Placental epithelial cell (primary cell): ENCODE results near the genes URGCP, SPDYE1, AEBP1 and PPIA.

GRCh38 chr7:43905869-43906963 is at the start of gene URGCP:
TSS of gene URGCP (minus strand) at chr7:43906596.
- CAGE, long polyA plus RNA = no peak

- CAGE, long polyA plus RNA = no peak
Observed at GRCh38 chr7:43942536-43943083, 16.4 kb downstream of the UBE2D4 start.

- CAGE, long polyA plus RNA = no peak
Observed at GRCh38 chr7:43997658-43998122, at the start of gene SPDYE1. TSS of gene SPDYE1 (plus strand) at chr7:43997897.

- CAGE, long polyA plus RNA = no peak
Observed at GRCh38 chr7:44066709-44067401, 1.5 kb upstream of the PGAM2 start.

DNA sequence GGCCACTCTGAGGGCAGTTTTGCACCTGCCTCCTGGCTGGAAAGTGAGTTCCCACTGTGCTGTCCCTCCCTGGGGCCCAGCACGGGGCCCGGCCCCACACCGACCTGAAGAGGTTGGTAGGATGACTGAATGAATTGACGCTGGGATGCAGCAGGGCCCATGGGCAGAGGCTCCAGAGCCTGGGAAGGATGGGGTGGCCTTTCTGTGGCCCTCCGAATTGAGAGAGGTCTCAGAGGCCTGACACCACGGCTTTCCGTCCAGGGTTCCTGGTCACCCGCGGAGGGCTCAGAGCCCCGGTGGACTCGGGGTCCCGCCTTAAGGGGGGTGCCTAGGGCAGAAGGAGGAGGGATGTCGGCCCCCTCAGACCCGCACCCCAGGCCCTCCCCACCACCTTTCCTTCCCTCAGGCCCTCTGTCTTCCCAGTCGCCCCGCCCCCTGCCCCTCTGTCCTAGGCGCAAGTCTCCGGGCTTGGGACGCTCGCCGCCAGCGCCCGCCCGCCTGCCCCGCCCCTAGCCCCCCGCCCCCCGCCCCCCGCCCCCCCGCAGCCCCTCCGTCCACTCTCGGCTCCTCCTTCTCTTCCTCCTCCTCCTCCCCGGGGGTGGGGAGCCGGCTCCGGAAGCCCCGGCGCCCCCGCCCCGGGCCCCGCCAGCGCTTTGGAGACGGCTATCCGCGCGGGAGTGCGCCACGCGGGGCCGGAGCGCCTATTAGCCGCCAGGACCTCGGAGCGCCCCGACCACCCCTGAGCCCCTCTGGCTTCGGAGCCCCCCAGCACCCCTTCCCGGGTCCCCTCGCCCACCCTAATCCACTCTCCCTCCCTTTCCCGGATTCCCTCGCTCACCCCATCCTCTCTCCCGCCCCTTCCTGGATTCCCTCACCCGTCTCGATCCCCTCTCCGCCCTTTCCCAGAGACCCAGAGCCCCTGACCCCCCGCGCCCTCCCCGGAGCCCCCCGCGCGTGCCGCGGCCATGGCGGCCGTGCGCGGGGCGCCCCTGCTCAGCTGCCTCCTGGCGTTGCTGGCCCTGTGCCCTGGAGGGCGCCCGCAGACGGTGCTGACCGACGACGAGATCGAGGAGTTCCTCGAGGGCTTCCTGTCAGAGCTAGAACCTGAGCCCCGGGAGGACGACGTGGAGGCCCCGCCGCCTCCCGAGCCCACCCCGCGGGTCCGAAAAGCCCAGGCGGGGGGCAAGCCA is at the start of gene AEBP1:
Gene AEBP1 (plus strand): TSS at position 645 of the 1,190 bp plus-strand sequence.
- CAGE, long polyA plus RNA = no peak

GRCh38 chr7:44108655-44109108 is 4.5 kb downstream of the AEBP1 start:
- CAGE, long polyA plus RNA = no peak

DNA sequence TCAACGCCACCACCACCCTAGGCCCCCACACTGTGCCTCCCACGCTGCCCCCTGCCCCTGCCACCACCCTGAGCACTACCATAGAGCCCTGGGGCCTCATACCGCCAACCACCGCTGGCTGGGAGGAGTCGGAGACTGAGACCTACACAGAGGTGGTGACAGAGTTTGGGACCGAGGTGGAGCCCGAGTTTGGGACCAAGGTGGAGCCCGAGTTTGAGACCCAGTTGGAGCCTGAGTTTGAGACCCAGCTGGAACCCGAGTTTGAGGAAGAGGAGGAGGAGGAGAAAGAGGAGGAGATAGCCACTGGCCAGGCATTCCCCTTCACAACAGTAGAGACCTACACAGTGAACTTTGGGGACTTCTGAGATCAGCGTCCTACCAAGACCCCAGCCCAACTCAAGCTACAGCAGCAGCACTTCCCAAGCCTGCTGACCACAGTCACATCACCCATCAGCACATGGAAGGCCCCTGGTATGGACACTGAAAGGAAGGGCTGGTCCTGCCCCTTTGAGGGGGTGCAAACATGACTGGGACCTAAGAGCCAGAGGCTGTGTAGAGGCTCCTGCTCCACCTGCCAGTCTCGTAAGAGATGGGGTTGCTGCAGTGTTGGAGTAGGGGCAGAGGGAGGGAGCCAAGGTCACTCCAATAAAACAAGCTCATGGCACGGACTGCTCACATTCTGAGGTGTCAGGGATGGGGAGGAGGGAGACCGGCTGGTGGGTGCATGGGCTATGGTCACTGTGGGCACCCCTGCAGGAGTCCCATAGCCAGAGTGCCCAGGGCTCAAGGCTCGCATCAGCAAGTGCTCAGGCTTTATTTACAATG is 9.2 kb downstream of the POLD2 start:
- CAGE, long polyA plus RNA = no peak

GRCh38 chr7:44114737-44115410 is 8.5 kb downstream of the POLD2 start:
- CAGE, long polyA plus RNA = no peak

DNA sequence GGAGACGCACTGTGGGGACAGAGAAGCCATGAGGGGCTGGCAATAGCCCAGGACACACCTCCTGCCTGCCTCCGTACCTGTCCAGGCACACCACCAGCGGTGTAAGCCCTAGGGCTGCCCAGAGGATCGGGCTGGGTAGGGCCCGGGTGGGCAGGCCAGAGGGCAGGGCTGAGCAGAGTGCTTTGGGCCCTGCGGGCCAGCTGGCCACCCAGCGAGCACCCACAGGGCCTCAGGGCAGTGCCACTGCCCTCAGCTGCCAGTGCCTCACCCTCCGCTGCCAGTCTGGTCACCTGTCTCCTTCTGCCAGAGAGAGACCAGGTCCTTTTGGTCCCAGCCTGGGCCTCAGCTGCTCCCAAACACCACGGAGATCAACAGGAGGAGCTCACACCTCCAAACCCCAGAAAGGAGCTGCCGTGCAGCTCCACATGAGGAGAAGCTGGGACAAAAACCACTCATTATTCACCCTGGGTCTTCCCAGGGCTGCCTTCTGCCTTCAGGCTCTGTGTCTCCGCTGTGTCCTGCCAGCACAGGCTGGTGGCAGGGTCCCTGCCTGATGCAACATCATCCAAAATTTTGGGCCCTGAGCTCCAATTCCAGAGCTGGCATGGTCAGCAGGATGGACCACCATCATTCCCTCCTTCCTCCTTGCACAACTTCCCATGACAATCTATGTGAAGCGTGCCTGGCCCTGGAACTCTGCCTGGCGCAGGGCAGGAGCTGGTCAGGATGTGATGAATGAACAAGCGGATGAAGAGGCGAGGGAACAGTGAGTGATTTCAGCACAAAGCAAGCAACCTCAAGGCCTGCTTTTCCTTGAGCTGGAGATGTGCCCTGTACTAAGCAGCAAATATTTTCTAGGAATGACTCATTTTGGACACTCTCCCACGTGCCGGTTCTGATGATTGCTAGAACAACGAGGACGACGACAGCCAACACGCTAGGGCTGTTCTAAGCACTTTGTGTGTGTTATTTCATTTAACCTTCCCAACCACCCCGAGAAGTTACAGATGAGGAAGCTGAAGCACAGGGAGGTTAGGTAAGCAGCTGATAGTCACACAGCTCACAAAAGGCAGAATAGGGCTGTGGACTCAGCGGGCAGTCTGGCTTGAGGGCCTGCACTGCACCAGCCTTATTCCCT is 58.5 kb downstream of the YKT6 start:
- CAGE, long polyA plus RNA = no peak

- CAGE, long polyA plus RNA = no peak
Observed at GRCh38 chr7:44320659-44321554, 4.5 kb downstream of the CAMK2B start.

DNA sequence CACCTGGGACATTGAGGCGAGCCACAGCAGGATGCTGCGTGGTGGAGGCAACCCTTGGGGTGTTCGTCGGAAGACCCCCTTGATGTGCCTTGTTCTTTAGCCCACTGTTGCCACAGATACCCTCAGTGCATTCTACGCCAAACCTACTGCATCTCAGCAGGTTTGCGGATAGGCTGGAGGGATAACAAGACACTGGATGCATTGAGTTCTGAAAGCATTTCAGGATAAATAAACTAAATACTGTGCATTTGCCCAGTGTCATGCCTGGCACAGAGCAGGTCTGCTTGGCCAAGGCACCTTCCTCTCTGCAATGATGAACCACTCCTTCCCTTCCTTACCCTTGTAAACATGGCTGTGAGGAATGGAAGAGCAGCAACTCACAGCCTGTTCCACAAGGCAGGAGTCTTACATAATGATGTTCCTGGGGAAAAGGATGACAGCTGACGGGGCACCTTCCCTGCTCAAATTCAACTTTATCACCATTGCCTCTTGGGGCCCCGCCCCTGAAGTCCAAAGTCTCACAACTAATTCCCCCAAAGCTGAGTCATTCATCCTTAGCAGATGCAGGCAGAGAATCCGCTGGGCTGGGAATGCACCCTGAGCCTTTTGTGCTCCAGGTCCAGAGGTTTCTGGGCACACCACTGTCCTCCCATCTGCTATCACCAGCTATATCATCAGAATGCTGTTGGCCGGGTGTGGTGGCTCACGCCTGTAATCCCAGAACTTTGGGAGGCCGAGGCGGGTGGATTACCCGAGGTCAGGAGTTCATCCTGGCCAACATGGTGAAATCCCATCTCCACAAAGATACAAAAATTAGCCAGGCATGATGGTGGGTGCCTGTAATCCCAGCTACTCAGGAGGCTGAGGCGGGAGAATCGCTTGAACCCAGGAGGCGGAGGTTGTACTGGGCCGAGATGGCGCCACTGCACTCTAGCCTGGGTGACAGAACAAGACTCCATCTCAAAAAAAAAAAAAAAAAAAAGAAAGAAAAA is 11.5 kb downstream of the DDX56 start:
- CAGE, long polyA plus RNA = no peak

DNA sequence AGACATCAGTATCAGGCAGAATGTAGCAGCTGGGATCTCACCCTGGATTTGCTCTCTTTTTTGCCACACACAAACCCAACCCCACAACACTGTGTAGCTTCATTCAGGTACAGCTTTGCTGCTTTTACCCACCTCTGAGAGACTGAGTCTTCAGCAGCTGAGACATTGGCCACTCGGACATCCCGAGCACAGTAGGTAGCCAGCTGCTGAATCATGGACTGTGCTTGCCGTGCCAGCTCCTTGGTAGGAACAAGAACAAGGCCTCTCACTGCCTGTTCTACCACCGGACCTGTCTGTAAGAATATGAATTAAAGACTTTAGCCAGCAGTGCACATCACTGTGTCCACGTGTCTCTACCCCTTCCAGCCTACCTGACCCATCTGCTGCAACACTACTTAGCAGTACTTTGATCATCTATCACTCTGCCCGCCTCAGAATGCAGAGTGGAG is 926 bp downstream of the DDX56 start:
- CAGE, long polyA plus RNA = no peak

DNA sequence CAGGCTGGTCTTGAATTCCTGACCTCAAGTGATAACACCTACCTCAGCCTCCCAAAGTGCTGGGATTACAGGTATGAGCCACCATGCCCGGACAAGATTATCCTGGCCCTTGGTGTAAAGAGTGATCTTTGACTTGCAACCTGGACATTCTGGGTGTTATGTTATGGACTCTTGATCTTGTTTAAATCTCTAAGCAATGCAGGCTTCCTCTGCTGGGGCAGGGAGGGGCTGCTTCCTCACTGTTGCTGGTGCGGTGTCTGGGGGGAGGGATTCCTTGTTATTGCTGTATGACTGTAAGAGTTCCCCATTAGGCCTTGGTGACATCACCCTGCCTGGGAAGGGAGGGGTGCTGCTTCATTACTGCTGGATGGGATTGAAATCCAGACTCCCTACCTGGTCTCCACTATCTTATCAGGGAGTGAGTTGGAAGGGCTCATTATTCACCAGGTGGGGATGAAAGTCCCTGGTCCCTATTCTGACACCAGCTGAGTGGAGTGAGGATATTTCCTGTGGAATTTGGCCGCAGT is 8.7 kb downstream of the OGDH start:
- CAGE, long polyA plus RNA = no peak

- CAGE, long polyA plus RNA = no peak
Observed at GRCh38 chr7:44623913-44624177, 17.4 kb downstream of the OGDH start.

DNA sequence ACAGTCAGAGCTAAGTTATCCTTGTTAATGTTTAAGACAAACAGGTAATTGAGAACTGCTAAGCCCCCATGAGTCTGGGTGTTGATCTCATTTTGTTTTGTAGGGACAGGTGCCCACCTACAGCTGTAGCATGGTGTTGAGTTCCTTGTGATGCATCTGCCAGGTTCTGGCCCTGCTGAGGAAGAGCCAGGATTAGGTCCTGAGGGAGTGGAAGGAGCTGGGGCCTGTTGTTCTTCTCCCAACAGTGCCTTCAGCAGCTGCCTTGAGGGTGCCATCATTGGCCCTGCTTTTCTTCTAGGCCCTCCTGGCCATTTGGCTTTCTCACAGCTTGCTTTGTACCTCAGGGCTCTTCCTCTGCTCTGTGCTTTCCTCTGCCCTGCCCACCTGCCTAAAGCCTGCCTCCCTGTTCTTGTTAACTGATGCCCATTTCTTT is 22.7 kb downstream of the OGDH start:
- CAGE, long polyA plus RNA = no peak

DNA sequence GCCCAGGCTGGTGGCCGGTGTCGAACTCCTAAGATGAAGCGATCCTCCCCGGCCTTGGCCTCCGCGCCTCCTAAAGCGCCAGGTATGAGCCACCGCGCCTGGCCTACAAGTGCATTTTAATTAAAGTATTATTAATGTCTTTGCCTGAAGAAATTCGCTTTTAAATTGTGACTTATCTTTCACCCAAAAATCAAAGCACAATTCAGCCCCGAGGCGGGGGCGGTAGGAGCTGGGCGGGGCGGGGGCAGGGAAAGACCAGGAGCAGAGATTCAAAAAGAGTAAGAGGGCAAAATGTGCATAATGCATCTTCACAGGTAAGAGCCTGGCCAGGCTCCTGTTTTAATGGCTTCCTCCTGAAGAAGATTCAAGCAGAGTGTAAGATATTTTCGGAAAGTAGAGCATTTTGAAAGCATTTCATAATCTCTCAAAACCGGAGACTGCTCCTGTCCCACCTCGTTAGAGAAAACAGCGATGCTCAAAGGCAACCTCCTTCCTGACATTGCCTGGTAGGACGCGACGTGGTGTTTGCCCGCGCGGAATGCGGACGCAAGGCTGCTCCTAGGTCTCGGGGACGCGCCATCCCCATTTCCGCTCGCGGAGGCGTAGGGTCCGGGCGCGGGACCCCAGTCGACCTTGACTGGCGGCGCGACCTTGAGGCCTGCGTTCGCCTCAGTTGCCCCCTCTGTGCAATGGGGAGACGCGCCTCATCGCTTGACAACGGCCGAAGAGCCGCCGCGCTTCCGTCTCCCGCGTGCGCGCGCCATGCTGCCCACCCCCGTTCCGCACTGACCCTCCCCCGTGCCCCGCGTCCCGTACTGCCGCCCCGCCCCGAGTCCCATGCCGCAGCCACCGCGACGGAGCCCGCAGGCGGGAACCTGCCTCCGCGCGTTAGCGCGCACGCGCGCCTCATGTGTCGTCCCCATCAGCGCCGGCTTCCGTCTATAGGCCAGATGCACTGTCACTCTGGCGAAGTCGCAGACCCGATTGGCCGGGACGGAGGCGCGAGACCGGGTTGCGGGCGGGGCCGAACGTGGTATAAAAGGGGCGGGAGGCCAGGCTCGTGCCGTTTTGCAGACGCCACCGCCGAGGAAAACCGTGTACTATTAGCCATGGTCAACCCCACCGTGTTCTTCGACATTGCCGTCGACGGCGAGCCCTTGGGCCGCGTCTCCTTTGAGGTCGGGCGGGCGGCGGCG is at the start of gene PPIA:
Gene PPIA (plus strand): TSS at position 1,066 of the 1,196 bp plus-strand sequence.
- CAGE, long polyA plus RNA = no peak

DNA sequence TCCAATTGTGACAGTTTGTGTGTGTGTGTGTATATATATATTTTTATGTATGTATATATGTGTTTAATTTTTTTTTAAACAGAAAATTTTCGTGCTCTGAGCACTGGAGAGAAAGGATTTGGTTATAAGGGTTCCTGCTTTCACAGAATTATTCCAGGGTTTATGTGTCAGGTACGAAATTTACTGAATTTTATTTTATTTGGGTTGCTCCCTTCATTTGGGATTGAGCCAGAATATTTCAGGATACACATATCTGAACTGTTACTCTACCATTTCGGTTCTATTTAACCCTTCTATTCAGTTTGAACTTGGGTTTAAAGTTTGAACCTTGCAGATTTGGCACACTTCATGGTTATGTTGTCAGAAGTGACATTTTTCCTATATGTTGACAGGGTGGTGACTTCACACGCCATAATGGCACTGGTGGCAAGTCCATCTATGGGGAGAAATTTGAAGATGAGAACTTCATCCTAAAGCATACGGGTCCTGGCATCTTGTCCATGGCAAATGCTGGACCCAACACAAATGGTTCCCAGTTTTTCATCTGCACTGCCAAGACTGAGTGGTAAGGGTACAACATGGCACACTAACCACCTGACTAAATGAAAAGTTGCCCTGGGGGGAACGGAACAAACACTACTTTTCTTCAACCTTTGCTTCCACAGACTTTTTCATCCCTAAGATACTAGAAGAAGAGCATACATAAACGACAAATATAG is 3.0 kb downstream of the PPIA start:
- CAGE, long polyA plus RNA = no peak

GRCh38 chr7:44830823-44831622 is 16.9 kb downstream of the H2AZ2 start:
- CAGE, long polyA plus RNA = no peak

DNA sequence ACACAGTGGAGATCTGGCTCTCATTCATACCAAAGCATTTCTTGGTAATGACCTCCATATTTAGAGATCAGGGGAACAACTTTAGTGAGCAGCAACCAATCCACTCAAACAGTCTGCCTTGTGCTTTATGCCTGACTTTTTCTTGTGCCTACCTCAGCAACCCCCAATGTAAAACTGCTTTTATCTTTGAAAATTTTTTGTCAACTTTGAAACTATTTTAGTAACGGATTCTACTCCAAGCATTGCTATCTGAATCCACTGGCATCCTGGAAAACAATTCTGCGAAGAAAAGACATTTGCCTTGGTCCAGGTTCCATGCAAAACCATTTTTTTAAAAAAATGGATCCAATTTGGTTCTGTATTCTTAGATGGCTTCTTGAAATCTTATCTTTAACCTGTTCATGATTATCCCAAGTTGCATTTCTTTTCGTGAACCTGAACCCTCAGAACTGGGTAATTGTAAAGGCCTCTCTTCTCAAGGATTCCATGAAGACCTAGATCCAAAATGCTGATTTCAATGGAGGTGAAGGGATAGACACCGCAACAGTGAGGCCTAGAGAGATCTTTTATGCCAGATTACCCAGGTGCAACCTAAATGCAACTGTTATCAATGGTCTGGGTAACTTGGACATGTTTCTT is 1.8 kb downstream of the PURB start:
- CAGE, long polyA plus RNA = no peak

DNA sequence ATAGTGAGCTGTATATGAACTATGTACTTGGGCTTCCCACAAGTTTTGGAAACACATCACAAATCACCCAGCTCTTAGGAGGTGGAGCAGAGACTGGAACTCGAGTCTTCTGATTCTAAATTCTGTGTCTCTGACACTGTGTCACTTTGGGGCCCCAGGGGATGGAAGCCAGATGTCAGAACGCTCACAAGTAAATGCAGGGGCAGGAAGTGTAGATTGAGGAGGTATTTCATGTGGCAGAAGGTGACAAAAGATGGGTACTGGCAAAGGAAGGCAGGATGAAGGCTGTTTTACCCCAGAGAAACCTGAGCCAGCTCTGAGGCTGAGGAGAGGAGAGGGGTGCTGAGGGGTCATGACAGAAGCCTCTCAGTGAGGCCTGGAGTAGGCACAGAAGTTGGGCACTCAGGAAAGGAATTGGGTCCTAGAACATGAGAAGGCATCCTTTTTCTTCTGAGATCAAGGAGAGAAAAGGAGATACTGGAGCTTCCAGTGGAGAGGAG is 6.1 kb upstream of the PURB start:
- CAGE, long polyA plus RNA = no peak